Keratinocyte (primary cell): Measurements from ENCODE around the genes ACAN and HAPLN3.

GRCh38 chr15:88630758-88631449, 7.9 kb upstream of the ISG20 start:
CAGE:
- cytosol, long polyA minus RNA = no peak
- cytosol, long polyA plus RNA = no peak
- long polyA plus RNA = no peak
- nucleus, long polyA minus RNA = no peak
- nucleus, long polyA plus RNA = no peak

DNA sequence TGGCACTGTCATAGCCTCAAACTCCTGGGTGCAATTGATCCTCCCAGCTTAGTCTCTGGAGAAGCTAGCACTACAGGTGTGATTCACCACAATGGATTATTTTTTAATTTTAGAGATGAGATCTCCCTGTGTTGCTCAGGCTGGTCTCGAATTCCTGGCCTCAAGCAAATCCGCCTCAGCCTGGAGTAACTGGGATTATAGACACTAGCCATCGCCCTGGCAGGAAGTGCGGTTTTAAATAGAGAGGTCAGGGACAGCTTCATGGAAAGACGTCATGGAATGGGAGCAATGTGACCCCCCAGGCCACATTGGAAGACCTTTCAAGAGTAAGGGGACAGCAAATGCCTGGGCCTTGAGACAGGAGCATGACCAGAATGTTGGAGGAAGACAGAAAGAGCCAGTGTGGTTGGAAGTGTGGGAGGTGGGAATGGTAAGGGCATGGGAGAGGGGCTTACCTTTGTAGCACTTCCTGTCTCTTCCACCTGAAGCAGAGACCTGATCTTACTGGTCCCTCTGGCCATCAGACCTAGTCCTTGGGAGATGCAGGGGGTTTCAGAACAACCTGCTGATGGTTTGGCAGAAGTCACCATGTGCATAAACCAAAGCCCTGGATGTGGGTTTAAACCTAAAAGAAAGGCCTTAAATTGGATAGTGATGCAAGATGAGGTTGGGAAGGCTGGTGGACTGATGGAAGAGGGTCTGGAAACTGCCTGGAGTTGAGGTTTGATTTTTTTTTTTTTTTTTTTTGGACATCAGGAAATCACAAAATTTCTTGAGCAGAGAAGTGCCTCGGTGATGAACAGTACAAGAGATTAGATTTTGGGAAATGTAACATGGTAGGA, 2.0 kb upstream of the ISG20 start:
CAGE:
- cytosol, long polyA minus RNA = no peak
- cytosol, long polyA plus RNA = no peak
- long polyA plus RNA = no peak
- nucleus, long polyA minus RNA = no peak
- nucleus, long polyA plus RNA = no peak

DNA sequence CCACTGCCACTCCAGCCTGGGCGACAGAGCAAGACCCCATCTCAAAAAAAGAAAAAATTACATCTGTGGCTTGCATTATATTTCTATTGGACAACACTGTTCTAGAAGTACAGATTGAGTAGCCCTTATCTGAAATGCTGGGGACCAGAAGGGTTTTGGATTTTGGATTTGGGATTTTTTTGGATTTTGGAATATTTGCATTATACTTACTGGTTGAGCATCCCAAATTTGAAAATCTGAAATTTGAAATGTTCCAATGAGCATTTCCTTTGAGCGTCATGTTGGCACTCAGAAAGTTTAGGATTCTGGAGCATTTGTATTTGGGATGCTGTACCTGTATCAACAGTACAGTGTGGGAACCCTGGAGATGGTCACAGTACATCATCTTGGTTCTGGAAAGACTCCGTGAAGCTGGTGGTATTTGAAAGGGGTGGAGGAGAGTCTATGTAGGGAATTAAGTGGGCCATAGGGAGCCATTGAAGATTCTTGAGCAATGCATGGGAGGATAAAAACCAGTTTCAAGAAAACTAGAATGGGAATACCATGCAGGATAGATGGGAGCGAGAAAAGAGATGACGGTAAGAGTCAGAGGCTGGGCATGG, 4.9 kb downstream of the ISG20 start:
CAGE:
- cytosol, long polyA minus RNA = no peak
- cytosol, long polyA plus RNA = no peak
- long polyA plus RNA = no peak
- nucleus, long polyA minus RNA = no peak
- nucleus, long polyA plus RNA = no peak

CAGE:
- cytosol, long polyA minus RNA = no peak
- cytosol, long polyA plus RNA = no peak
- long polyA plus RNA = no peak
- nucleus, long polyA minus RNA = no peak
- nucleus, long polyA plus RNA = no peak
Observed at GRCh38 chr15:88648853-88649190, 10.0 kb downstream of the ISG20 start.

CAGE:
- cytosol, long polyA minus RNA = no peak
- cytosol, long polyA plus RNA = no peak
- long polyA plus RNA = no peak
- nucleus, long polyA minus RNA = no peak
- nucleus, long polyA plus RNA = no peak
Observed at GRCh38 chr15:88803035-88803746, at the start of gene ACAN. Gene ACAN (plus strand): TSS chr15:88803436.

GRCh38 chr15:88895284-88895996, at the start of gene HAPLN3:
Gene HAPLN3 (minus strand): TSS chr15:88895544.
CAGE:
- cytosol, long polyA minus RNA = no peak
- cytosol, long polyA plus RNA = no peak
- long polyA plus RNA = no peak
- nucleus, long polyA minus RNA = no peak
- nucleus, long polyA plus RNA = no peak

GRCh38 chr15:88901016-88902014, 6.0 kb upstream of the HAPLN3 start:
CAGE:
- cytosol, long polyA minus RNA = no peak
- cytosol, long polyA plus RNA = no peak
- long polyA plus RNA = no peak
- nucleus, long polyA minus RNA = no peak
- nucleus, long polyA plus RNA = no peak

GRCh38 chr15:88912059-88912880, 909 bp downstream of the MFGE8 start:
CAGE:
- cytosol, long polyA minus RNA = no peak
- cytosol, long polyA plus RNA = no peak
- long polyA plus RNA = no peak
- nucleus, long polyA minus RNA = no peak
- nucleus, long polyA plus RNA = no peak

DNA sequence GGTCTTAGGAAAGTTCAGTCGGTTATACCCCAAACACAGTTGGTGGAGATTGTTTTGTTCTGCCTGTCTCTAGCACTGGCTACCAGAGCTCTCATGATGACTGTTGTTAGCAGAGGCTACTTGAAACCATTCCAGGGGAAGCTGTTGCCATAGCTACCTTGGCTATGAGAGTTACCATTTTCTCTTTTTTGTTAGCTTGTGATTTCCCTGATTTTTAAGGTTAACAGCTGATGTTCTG, 26.7 kb downstream of the ABHD2 start:
CAGE:
- cytosol, long polyA minus RNA = no peak
- cytosol, long polyA plus RNA = no peak
- long polyA plus RNA = no peak
- nucleus, long polyA minus RNA = no peak
- nucleus, long polyA plus RNA = no peak

GRCh38 chr15:89318342-89318847, 16.2 kb downstream of the POLG start:
CAGE:
- cytosol, long polyA minus RNA = no peak
- cytosol, long polyA plus RNA = no peak
- long polyA plus RNA = no peak
- nucleus, long polyA minus RNA = no peak
- nucleus, long polyA plus RNA = no peak

DNA sequence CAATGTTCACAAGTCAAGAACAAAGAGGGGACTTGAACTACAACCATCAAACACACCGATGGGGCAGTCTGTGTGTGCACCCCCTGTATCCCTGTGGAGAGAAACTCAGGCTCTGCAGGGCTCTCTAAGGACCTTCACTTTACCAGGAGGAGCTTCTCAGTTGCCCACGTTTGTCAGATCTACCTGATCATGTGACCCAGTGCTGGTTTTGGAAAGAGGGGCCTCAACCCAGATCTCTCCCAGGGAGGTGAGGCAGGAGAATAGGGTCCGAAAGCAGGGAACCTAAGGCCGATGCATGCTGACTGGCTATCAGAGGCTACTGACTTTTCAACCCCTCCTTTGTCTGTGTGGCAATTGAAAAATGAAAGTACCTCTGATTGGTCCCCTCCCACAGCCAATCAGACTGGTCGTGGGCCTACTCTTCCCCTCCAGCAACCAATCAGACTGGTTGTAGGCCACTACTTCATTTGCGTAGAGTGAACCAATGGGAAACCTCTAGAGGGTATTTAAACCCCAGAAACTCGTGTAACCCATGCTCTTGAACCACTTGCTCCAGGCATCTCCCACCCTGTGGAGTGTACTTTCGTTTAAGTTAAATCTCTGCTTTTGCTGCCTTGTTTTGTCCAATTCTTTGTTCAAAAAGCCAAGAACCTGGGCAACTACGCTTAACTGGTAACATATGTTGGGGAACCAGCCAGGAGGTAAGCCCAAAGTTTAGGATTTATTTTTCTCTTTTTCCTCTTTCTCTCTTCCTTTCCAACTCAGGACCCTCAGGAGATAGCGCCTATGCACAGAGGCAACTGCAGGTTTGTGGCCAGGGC, 33.9 kb downstream of the RHCG start:
CAGE:
- cytosol, long polyA minus RNA = no peak
- cytosol, long polyA plus RNA = no peak
- long polyA plus RNA = no peak
- nucleus, long polyA minus RNA = no peak
- nucleus, long polyA plus RNA = no peak

CAGE:
- cytosol, long polyA minus RNA = no peak
- cytosol, long polyA plus RNA = no peak
- long polyA plus RNA = no peak
- nucleus, long polyA minus RNA = no peak
- nucleus, long polyA plus RNA = no peak
Observed at GRCh38 chr15:89468887-89469758, 27.3 kb downstream of the RHCG start.

DNA sequence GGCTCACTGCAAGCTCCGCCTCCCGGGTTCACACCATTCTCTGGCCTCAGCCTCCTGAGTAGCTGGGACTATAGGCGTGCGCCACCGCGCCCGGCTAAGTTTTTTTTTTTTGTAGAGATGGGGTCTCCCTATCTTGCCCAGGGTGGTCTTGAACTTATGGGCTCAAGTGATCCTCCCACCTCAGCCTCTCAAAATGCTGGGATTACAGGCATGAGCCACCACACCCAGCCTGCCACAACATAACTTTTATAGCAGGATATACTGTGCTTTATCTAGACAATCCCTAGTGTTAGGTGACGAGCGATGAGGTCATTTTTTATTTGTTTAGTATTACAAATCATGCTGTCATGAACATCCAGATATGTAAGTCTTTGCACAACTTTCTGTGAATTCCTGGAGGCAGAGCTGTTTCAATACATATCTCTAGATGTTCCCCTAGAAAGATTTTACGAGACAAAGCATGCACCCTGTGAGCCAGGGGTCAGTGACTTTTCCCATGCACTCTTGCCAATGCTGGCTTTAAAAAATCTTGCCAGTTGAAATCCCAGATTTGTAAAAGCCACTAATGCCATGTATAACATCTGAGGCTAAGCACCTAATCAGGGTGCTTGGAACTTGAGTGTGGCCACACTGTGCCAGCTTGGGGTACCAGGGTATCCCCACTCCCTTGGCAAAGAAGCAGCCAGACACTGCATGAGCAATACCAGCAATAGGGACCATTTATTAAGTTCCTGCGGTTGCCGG, 1.9 kb upstream of the RHCG start:
CAGE:
- cytosol, long polyA minus RNA = no peak
- cytosol, long polyA plus RNA = no peak
- long polyA plus RNA = no peak
- nucleus, long polyA minus RNA = no peak
- nucleus, long polyA plus RNA = no peak

DNA sequence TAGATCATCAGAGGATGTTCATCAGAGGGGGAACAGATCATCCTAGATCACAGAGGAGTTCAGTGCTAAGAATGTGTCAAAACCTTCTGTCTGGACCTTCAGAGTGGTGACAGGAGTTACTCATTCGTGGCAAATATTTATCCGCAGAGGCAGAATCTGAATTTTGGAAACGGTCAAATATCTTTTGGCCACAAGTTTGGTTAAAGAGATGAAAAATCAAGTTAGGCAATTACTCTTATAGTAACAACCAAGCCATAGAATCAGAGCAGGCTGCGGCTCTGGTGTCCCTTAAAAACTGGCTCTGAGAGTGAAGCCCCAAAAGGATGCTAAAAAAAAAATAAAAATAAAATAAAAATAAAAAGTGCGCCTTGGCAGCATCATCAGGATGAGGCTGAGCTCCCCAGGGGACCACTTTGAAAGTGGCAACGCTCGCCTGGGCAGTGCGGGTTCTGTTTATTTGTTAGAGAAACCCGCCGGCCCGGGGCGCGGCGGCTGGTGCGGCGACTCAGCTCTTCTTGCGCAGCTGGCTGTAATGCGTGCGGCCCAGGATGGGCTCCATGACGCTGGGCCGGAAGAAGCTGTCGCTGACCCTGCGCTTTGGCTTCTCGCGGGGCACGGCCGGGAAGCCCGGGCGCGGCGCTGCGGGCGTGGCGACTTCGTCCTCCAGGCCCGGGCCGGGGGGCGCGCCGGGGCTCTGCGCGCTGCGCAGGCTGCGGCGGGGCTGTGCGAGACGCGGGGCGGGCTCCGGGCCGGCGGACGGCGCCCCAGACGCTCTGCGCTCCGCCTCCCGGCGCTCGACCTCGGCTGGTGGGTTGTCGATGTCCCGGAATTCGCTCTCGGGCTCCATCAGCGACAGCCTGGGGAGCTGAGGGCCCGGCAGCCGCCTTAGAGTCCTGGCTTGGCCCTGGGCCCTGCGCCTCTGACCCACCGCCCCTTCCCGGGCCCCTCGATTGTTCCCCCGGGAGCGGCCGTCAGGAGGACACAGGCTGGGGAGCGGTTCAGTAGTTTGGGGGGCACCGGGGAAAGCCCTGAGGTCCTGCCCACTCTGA, 10.1 kb upstream of the KIF7 start:
CAGE:
- cytosol, long polyA minus RNA = no peak
- cytosol, long polyA plus RNA = no peak
- long polyA plus RNA = no peak
- nucleus, long polyA minus RNA = no peak
- nucleus, long polyA plus RNA = no peak

DNA sequence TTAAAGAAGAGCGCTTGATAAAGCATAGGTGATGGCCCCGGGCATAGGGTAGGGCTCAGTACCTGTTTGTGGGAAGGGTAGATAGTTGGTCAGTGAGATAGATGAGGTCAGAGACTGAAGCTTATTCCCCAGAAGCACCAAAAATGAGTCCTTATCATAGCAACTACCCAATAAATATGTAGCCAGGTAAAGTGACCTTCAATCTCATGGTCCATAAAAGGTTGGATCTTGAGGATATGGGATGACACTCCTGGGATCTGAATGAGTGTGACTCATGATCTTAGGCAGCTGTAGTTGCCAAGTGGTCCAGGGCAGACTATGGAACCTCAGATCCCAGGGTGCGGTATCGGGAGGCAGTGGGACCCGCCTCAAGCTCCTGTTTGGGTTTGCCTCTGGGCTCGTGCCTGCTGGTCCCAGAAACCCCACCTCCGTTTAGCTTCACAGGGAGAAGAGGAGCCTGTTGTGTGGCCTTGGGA, 8.3 kb downstream of the PLIN1 start:
CAGE:
- cytosol, long polyA minus RNA = no peak
- cytosol, long polyA plus RNA = no peak
- long polyA plus RNA = no peak
- nucleus, long polyA minus RNA = no peak
- nucleus, long polyA plus RNA = no peak

DNA sequence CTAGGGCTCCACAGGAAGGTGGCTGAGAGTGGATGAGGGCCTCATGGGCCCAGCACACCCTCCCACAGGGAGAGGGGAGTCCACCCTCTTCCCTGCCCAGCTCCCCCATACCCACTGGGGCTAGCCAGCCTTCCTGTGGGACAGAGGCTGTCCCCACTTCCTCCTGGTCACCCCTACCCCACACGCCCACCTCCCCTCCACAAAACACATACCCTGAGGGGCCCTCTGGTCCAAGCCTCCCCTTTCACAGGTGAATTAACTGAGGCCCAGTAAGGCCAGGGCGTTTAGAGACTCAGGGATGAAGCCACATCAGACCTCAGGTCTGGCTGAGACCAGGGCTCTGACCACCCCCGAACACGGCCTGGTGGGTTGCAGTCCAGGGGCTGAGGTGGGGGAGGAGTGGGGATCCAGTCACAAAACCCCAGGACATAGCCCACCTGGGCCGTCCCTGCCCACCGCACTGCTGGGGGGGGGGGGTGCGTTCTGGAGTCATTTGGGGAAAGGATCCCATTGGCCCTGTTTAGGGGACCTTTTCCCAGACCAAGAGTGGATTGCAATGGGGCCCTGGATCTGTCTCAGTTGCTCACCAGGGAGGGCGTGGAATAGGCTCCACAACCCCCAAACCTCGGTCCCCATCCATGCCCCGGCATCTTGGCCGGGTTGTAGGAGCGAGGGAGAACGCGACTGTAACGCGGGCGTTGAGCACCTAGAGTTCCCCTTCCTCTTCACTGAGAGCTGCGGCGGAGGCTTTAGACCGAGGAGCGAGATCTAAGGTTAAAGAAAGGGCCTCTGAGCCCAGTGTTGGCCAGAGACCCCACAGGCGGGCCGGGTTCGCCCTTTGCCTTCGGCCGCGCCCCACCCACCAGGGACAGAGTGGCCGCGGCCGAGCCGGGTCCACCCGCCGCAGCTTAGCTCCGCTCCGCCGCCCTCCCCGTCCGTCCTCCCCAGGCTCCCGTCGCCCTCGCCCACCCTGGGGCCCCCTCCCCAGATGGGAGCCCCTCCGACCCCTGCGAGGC, 817 bp downstream of the ANPEP start:
CAGE:
- cytosol, long polyA minus RNA = no peak
- cytosol, long polyA plus RNA = no peak
- long polyA plus RNA = no peak
- nucleus, long polyA minus RNA = no peak
- nucleus, long polyA plus RNA = no peak

DNA sequence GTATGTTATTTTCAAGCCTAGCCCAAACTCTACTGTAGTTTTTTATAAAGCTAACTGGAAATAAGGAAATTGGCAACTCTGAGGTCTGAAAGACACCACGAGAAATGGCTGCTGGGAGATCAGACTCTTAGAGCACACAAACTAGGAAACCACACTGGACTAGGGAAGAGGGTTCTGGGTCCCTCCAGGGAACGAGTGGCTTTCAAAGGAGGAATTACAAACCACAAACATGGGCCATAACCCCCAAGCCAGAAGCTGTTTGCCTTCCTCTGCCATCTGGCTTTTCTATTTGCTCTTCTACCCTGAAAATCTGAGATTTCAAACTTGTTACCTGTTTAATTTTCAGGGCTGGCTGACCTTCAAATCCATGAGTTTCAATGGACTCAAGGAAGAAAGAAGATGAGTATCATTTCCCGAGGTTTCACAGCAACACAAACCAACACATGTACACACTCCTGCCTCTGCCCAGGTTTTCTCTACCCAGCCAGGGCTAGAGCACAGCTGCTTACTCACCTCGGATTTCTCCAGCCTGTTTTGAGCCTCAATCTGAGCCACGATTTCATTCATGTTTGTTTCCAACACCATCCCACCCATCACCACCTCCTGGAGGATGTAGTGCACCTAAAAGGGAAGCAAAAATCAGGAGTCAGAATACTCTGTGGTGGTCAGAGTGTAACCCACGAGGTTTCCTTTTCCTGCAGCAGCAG, 22.6 kb upstream of the ANPEP start:
CAGE:
- cytosol, long polyA minus RNA = no peak
- cytosol, long polyA plus RNA = no peak
- long polyA plus RNA = no peak
- nucleus, long polyA minus RNA = no peak
- nucleus, long polyA plus RNA = no peak

CAGE:
- cytosol, long polyA minus RNA = no peak
- cytosol, long polyA plus RNA = no peak
- long polyA plus RNA = no peak
- nucleus, long polyA minus RNA = no peak
- nucleus, long polyA plus RNA = no peak
Observed at GRCh38 chr15:89858703-89859052, 35.1 kb downstream of the AP3S2 start.

DNA sequence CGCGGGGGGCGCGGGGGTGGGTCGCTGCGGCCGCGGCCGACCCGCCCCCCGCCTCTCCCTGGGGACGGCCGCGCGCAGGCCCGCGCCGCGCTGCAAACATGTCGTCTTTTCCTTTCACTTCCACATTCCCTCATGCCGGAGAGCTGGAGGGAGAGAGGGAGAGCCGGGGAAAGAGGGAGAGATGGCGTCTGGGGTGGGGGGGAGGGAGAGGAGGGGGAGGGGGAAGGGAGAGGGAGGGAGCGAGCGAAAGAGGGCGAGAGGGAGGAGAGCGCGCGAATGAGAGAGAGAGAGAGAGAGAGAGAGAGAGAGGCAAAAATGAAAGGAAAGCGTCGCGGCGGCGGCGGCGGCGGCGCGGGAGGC, 545 bp downstream of the ZNF710 start:
CAGE:
- cytosol, long polyA minus RNA = no peak
- cytosol, long polyA plus RNA = no peak
- long polyA plus RNA = no peak
- nucleus, long polyA minus RNA = no peak
- nucleus, long polyA plus RNA = no peak

GRCh38 chr15:90035895-90036288, 34.8 kb downstream of the ZNF710 start:
CAGE:
- cytosol, long polyA minus RNA = no peak
- cytosol, long polyA plus RNA = no peak
- long polyA plus RNA = no peak
- nucleus, long polyA minus RNA = no peak
- nucleus, long polyA plus RNA = no peak